ENCODE results near the gene S100PBP.

GRCh38 chr1:32215841-32216710, 6.1 kb downstream of the TMEM234 start:
- PRO-cap, result no peak

DNA sequence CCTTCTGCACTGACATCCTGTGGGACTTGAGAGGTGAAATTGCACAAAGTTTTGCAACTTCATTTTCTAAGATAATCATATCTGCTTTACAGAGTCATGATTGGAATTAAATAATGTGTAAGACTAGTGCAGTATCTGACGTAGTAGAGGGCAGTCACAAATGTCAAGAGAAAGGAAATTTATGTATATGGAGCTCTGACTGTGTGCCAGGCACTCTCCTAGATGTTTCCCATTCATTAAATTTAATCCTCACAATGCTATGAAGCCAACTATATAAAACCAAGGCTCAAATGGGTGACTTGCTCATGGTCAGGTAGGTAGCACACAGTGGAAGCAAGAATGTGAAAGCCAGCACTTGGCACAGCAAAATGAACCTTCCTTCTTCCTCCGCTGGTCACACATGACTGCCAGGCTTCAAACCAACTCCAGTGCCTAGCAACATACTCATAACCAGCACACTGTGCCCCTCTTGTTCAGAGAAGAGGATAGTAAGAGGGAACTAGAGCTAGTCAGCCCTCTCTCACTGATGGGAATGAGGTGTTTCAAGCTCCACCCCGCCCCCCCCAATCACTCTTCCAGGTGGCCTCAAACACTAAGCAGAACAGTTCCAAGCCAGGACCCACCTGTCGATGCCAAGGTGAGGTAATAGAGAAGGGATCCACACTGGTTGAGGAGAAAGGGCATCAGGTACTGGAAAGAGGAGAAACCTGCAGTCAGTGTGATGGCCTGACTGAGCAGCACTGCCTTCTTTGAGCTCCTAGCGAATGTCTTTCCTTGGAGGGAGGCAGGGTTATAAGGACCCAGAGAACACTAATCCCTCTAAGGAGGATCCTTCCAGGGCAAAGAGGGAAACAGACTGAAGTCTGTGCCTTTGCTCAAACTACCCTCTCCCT, 1.4 kb downstream of the TMEM234 start:
- PRO-cap, result no peak

DNA sequence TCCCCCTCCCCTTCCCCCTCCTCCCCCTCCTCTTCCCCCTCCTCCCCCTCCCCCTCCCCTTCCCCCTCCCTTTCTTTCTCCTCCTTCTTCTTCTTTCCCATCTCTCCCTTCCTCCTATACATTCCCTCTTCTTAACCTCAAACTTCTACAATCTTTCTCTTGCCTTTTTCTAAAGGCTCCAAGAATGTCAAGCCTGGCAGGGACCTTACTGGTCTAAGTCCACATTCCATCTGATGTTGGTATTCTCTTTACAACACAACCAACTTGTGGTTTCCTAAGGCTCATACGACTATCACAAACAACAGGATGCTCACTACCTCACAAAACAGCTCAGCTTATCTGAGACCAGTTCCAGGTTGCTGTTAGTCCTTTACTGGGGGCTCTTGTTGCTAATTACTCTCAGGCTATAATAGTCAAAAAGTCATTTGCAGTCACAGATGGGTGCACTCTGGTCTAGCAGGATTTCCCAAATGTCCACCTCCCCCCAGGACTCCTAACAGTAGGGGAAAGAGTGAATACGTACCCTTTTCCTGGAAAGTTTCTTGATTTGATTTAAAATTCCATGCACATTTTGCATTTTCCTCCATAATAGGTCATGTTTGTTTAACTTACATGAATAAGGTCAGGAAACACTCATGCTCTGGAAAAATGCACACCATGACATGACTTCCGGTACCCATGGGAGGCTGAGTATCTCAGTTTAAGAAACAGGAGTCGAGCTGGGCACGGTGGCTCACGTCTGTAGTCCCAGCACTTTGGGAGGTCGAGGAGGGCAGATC, 15.9 kb downstream of the LCK start:
- PRO-cap, result no peak

GRCh38 chr1:32275353-32275931, 16.4 kb upstream of the HDAC1 start:
- PRO-cap, result no peak

GRCh38 chr1:32334750-32334953, 1.4 kb downstream of the MARCKSL1 start:
- PRO-cap, result no peak

DNA sequence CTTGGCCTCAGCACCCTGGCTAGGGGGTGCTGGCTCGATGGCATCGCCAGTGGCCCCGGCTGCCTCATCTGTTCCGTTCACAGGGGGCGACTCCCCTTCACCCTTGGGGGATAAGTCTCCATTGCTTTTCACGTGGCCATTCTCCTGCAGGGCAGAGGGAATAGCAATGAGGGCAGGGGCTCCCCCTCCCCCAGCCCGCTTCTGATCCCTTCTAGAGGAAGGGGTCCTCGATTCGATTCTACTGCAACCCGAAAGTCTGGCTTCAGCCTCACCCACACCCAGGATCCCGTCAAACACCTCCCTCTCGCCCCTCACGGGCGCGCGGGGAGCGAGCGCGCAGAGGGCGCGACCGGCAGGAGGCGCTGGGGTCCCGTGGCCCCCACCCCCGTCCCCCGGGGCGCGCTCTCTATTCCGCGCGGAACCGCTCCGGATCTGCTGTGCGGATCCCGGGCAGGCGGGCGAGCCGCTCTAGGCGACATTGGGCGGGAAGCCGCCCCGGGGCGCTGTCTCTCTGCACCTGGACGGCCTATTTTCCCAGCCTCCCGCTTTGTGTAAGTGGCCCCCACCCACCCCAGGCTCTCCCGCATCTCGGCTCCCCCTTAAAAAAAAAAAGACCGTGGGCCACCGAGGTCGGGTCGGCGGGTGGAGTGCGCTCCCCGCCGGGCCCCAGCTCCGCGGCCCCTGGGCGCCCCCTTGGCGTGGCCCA, 926 bp downstream of the MARCKSL1 start:
- PRO-cap, result no peak

GRCh38 chr1:32337237-32337710, 1.2 kb upstream of the MARCKSL1 start:
- PRO-cap, result no peak

GRCh38 chr1:32337730-32338270, 1.8 kb upstream of the MARCKSL1 start:
- PRO-cap, result no peak

GRCh38 chr1:32352232-32352389, 10.2 kb downstream of the FAM229A start:
- PRO-cap, result no peak

DNA sequence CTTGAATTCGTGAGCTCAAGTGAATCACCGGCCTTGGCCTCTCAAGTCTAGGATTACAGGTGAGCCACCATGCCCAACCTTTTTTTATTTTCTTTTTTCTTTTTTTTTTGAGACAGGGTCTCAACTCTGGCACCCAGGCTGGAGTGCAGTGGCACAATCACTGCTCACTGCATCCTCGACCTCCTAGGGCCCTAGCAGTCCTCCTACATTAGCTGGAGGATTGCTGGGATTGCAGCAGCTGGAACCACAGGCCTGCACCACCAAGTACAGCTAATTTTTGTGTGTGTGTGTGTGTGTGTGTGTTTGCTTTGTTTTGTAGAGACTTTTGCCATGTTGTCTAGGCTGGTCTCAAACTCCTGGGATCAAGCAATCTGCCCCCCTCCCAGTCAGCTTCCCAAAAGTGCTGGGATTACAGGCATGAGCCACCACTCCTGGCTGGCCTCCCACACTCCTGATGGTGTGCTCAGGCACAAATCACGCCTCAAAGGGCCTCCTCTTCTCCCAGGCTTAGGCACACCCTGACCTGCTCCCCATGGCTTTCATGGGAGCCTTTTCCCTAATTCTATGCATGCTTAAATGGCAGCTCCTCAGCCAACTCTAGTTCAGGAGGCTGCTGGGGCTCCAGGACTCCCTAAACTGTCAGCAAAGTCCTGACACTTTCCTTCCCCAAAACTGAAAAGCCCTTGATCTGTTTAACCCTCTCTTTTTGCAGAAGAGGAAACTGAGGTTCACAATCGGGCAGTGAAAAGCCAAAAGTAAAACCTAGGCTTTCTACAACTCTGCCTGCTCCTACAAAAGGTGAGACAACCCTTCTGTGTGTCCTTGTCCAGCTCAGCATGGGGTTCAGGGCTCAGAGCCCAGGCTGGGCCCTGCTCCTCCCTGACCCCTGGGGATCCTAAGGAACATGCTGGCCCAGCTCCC, 9.3 kb downstream of the FAM229A start:
- PRO-cap, result no peak

- PRO-cap, result no peak
Observed at GRCh38 chr1:32371693-32372517, 9.6 kb downstream of the TSSK3 start.

DNA sequence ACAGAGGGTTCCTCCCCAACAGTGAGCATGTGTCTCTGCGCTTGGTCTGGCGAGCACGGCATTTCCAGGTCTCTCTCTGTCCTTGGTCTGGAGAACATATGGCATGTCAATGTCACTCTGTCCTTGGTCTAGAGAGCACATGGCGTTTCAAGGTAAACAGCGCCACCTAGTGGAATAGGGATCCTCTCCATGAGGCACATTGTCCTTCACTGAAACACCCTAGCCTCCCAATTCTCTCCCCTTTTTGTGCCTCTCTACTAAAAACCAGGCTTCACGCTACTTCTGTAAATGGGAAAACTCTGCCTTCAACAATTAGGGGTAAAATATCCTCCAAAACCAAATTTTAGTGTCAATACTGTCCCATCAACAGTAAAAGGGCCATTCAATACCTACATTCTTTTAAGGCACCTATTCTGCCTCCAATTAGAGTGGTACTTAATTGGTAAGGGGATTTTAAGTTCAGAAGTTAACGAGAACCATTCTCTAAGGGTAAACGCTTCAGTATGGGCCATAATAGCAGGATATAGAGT, 19.8 kb upstream of the BSDC1 start:
- PRO-cap, result no peak

GRCh38 chr1:32495995-32496602, 31.2 kb downstream of the ZBTB8B start:
- PRO-cap, result no peak

GRCh38 chr1:32684002-32684493, 18.5 kb downstream of the SYNC start:
- PRO-cap, result no peak

- PRO-cap, result no peak
Observed at GRCh38 chr1:32695638-32696136, 6.9 kb downstream of the SYNC start.

DNA sequence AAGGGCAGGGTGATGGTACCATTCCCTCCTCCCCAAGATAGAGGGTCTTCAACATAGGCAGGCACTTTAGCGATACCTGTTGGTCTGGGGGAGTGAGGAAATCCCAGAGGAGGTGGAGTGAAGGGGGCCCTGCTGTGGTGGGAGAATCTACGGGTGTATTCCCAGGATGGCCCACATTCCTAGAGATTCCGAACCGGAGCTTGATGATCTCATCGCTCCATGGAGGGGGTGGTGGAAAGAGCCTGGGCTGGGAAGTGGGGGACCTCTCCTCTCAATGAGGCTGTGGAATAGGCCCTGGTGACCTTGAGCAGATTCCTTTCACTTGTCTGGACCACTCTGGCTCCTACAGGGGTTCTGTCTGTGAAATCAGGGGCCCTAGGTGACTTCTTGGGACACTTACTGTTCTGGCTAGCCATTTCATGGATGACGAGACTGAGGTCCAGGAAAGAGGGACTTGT, 13.6 kb downstream of the KIAA1522 start:
- PRO-cap, result no peak

GRCh38 chr1:32817446-32818496, at the start of gene S100PBP:
Gene S100PBP, plus strand, starts transcription at chr1:32817653.
- PRO-cap, result bidirectional peak, plus-strand start at chr1:32817626, minus-strand start at chr1:32817317

DNA sequence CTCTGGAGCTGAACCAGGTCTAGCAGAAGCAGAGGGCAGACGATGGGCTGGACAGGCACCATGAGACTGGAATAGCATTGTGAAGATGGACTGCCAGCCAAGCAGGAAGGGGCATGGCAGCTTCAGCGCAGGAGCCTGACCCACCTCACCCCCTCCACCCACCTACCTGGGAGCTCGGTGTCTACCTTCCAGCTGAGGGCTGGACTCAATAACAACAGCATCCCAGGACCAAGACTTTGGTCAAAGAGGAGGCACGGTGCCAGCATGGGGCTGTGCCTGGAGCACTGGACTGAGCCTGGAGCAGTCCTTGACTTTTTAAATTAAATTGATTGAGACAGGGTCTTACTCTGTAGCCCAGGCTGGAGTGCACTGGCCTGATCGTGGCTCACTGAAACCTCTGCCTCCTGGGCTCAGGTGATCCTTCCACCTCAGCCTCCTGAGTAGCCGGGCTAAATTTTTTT, 1.2 kb downstream of the TMEM54 start:
- PRO-cap, result no peak

DNA sequence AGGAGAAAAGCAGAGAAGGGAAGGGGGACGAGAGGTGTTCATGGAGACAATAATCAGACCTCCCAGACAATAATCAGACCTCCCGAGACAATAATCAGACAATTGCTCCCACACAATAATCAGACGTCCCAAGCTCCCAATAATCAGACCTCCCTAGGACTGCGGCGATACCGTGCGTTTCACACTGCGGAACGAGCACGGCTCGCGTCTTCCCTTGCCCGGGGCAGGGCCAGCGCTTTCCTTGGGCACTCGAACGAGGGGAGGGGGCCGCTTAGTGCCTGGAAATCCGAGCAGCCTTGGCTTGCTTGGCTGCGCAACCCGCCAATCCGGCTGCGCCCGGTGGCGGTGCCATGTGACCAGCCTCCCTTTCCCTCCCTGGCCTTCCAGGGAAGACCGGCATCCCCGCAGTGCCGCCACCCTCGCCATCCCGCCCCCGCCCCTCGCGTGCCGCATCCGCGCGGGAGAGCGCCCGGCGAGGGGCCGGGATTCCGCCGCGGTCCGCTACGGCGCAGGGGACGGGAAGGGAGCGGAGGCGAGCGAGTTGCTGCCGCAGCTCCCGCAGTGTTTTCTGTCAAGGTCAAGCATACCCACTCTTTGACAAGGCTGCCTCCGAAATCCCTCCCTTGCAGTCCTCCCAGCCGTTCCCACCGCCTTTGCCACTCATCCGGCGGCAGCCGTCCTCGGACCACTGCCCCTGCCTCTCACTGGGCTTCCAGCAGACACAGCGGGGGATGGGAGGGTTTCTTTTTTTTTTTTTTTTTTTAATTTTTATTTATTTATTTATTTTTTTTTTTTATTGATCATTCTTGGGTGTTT, 8.3 kb upstream of the RNF19B start:
- PRO-cap, result no peak

- PRO-cap, result no peak
Observed at GRCh38 chr1:33175743-33177187, 5.6 kb downstream of the TRIM62 start.

Measured in peritoneum (tissue), 1 donor.